Metanephros (tissue), 2 donors: ENCODE data around the gene PNPLA8.

GRCh38 chr7:106892457-106893117, 27.5 kb downstream of the PIK3CG start:
- RAMPAGE, long total RNA = no peak

DNA sequence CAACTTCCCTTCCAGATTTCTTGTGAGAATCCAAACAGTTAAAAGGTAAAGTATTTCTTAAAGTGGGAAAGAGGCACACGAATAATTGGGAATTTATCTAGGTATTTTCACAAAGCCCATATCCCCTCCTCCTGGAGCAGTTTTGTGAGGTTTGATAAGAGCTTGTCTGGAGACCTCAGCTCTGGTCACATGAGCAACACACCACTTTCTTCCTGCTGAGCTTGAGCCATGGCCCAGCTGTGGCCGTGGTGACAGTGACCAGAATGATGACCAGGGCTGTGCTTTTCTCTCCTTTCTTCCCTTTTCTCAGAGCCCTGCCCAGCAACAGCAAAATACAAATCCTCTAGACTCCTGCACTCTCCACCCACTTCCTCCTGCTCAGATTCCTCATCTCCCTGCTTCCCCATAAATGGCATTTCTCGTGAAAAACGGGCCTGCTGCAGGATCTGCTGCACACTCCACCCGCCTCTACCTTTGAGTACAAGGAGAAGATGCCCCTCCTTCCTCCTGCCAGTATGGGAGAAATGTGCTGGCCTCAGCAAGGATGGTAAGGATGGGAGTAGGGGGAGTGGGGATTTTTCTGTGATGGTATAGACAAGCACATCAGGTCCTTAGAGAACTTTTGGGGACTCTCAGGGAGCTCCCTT, 87.8 kb downstream of the PIK3CG start:
- RAMPAGE, long total RNA = no peak

- RAMPAGE, long total RNA = no peak
Observed at GRCh38 chr7:107193213-107194158, 24.7 kb downstream of the HBP1 start.

GRCh38 chr7:107202917-107203535, 34.2 kb downstream of the HBP1 start:
- RAMPAGE, long total RNA = no peak

DNA sequence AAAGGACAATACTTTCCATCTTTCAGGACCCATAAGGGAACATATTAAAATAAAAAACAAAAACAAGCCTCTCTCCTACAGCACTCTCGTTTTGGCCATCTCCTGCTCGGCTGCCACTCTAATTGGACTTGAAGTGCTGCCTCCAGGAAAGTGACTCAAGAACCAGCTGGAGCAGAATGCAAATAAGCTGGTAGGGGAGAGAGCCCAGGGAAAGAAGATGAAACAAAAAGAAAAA, 65.6 kb downstream of the HBP1 start:
- RAMPAGE, long total RNA = no peak

- RAMPAGE, long total RNA = no peak
Observed at GRCh38 chr7:107579633-107579934, 462 bp upstream of the BCAP29 start.

DNA sequence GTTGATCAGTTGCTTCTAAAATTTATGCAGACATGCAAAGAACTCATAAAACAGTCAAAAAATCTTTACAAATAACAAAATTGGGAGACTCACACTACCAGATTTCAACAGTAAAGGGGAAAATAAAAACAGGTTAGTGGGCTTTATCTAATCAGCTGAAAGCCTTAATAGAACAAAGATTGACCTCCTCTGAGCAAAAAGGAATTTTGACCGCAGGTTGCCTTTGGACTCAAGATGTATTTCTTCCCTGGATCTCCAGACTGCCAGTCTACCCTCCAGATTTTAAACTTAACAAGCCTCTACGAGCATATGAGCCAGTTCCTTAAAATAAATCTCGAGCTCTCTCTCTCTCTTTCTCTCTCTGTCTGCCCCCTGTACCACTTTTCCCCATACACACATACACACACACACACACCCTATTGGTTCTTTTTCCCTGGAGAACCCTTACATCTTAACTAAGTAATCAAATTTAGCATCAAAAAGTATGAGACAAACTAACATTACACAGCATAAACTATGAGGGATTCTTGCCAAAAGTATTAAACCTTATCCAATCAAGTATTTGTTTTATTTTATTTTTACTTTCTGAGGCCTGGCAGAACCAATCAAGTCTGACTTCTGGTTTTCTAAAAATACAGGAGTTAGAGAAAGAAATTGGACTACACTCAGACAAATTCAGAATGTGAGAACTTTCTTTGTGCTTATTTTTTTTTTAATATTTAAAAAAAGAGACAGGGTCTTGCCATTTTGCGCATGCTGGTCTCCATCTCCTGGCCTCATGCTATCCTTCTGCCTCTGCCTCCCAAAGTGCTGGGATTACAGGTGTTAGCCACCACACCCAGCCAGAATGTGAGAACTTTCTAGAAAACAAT, 11.4 kb downstream of the BCAP29 start:
- RAMPAGE, long total RNA = no peak

- RAMPAGE, long total RNA = no peak
Observed at GRCh38 chr7:107692650-107693341, 32.2 kb downstream of the SLC26A4 start.

DNA sequence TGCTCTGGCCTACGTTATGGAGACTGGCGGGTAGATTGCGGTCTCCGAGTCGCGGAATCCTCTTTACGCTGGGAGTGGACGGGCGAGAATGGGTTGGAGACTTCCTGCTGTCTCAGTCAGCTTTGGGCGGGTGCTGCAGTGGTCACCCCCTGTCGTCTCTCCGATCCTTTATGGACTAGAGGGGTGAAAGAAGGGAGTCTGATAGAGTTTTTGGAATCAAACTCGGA, 463 bp downstream of the CBLL1 start:
- RAMPAGE, long total RNA = no peak

DNA sequence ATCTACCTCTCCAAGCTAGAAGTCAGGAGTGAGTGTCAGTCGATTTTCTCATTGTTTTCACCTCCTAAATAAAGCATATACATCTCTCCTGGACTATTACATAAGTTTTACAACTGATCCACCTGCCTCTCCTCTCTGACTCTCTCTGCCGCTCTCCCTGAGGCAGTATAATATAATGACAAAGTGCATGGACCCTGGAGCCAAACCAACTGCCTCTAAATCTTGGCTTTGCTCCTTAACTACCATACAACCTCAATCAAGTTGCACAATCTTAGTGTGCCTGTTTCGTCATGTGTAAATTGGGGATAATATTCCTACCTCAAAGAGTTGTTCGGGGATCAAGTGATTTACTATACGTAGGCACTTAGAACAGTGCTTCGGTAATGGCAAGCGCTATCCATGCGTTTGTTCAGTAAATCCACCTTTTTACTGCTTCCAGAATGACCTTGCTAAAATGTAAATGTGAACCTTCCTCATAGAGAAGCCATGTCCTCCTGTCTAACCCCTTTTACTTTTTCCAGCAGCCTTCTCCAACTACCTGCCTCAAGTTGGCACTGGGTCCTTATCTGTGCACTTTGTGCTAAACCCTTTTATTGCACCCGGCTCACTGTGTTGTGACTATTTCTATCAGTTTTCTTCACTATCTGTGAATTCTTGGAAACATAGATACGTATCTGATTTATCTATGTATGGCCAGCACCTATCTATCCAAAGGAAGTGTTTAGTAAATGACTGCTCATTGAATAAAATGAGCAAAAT, 30.6 kb upstream of the DLD start:
- RAMPAGE, long total RNA = no peak

DNA sequence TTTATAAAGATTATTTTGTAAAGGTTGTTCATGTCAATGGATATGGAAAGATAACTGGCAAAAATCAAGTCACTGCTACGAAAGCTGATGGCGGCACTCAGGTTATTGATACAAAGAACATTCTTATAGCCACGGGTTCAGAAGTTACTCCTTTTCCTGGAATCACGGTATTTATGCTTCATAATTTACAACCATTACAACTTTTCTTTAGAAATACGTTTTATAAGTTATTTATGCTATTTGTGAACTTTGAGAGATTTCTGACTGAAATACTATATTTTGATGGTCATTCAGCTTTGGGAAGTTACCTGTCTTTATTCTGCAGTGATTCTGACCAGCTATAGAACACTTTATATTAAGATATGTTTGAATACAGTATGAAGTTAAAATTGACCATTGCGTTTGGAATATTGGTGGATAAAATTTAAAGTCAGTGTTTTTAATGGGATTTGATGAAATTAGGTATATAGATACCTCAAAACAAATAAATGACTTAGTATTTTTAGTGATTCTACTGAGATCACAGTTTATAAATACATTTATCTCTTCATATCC, 14.4 kb downstream of the DLD start:
- RAMPAGE, long total RNA = no peak

GRCh38 chr7:107966634-107967066, 36.3 kb downstream of the LAMB1 start:
- RAMPAGE, long total RNA = no peak

- RAMPAGE, long total RNA = no peak
Observed at GRCh38 chr7:107980539-107980912, 22.4 kb downstream of the LAMB1 start.

DNA sequence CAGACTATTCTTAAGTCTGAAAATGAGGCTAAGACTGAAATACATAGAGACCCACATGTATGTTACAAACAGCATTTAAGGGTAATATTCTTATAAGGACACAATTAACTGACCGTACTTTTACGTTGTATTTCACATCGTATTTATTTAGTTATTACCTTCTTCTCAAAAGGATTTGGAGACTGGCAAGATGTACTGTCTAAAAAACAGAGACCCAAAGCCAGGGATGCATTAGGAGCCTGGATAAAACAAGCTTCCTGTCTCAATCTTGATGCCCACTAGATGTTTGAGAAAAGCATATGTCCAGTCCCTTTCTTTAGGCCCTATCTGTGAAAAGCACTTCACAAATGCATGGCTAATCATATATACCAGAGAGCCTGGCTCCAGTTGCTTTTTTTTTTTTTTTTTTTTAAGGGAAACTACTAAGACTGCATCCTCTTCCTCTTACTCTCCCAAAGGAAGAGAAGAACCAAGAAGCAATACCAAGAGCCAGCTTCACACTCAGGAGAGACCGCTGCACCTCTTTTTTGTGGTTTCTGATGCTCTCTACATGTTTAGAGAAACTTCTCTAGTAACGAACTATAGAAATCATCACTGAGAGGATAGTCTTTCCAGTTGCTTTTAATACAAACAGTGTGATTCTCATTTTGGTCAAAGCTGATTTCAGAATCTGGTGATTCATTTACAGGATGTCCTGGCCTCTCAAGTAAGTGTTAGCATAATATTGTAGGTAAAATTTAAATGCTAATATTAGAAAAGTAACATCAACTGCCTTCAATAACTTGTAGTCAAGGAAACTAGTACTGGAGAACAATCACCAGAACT, 3.4 kb downstream of the LAMB1 start:
- RAMPAGE, long total RNA = no peak

- RAMPAGE, long total RNA = no peak
Observed at GRCh38 chr7:108000198-108000593, 2.8 kb downstream of the LAMB1 start.

DNA sequence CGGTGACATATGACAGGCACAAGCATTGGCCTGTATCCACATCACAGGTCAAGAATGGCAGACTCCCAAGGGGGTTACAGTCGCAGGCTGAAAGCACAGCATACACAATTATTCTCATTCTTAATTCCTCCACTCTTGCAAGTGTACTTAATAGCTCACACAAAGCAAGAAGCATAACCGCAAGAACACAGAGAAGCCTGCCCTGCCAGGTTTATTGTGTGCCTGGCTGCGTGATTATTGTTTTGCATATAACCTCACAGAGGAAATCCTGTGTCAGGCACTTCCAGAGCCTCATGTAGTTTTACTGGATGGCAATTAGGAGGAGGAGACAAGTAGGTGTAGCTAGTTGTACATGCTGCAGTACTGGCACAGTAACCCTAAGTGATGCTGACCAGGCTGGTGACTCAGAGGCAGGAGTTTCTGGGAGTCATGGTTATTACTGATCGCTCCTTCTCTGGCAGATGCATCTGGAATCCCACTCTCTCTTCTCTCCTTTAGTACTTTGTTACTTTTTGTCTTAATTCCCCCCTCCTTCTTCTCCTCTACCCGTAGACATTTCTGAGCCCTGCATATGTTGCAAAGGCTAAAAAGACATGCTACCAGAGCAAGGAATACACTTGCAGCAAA, 34.8 kb downstream of the LAMB4 start:
- RAMPAGE, long total RNA = no peak

- RAMPAGE, long total RNA = no peak
Observed at GRCh38 chr7:108211294-108211886, 81.2 kb upstream of the LAMB4 start.

DNA sequence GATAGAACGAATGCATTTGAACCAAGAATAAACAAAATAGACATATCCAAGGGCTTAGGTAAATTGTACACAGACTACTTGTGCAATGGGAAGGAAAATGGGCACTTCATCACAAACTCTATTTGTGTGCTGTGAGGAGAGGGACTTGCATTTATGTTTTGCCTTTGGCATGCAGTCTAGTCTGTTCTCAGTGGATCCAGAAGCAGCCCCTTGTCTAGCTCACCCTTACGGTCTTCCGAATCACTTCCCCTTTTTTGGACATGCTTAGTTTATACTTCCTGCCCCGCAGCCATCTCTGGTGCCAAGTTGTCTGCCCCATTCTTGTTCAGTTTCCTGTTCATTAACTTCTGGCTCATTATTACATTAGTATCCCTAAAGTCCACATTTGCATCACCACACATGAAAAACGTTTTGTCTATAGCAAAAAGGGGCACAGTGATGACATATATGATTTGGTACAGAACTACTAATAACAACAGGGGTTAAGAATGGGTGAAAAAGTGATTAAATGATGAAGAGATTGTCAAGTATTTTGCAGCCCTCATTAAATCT, 161.6 kb downstream of the NRCAM start:
- RAMPAGE, long total RNA = no peak

- RAMPAGE, long total RNA = no peak
Observed at GRCh38 chr7:108455404-108456057, 705 bp downstream of the NRCAM start.

DNA sequence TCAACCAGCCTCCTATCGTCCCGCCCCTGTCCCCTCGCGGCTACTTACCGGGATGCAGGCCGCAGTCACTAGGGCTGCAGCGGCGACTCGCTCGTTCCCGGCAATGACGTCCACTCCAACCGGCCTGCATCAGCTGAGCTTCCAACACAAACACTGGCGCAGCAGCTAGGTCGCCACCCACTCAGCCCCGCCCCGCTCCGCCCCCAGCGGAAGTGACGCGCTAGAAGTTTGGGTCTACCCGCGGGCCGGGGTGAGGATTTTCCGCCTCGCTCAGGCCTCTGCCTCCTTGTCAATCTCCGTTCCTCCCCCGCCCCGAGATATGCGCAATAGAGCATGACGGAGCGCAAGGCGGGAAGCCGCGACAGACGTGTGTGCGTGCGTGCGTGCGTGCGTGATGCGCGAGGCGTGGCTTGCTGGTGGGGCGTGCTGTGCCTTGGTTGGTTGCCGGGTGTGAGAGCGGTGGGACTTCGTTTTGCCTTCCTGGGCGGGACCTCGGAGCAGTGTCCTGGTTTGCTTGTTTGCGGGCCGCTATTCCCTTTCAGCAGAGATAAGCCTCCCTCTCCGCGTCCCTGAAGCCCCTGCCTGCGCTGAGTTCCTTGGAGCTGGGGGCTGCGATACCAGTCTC, at the start of gene PNPLA8:
Gene PNPLA8, minus strand, starts transcription at position 155 of the 625 bp plus-strand sequence.
- RAMPAGE, long total RNA = no peak